Measurements from ENCODE around the genes SERPINE1 and ORAI2.

GRCh38 chr7:100884720-100885073, 4.8 kb downstream of the UFSP1 start:
- PRO-cap, result no peak

GRCh38 chr7:100901994-100902547, 6.4 kb upstream of the ACHE start:
- PRO-cap, result no peak

- PRO-cap, result no peak
These were observed 6.9 kb downstream of the MUC3A start for GRCh38 chr7:100955971-100956916.

DNA sequence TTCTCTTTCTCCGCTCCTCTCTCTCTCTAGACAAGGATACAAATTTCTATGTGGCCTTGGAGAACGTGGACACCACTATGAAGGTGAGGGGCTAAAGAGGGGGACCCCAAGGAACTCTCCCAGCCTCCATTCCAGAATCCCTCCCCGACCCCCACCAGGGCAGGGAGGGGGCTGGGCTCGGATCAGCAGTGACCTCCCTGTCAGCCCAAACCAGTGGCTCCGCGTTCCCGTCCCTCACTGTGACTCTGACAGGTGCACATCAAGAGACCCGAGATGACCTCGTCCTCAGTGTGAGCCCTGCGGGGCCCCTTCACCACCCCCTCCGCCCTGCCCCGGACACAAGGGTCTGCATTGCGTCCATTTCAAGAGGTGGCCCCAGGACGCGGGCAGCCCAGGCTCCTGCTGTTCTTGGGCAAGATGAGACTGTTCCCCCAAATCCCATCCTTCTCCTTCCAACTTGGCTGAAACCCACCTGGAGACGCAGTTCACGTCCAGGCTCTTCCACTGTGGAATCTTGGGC, 2.4 kb upstream of the MUC12 start:
- PRO-cap, result no peak

- PRO-cap, result no peak
These were observed 1.6 kb upstream of the MUC12 start for GRCh38 chr7:100967389-100968458.

- PRO-cap, result no peak
These were observed 1.3 kb upstream of the MUC17 start for GRCh38 chr7:101018465-101019101.

GRCh38 chr7:101095355-101095938, 10.2 kb downstream of the TRIM56 start:
- PRO-cap, result no peak

DNA sequence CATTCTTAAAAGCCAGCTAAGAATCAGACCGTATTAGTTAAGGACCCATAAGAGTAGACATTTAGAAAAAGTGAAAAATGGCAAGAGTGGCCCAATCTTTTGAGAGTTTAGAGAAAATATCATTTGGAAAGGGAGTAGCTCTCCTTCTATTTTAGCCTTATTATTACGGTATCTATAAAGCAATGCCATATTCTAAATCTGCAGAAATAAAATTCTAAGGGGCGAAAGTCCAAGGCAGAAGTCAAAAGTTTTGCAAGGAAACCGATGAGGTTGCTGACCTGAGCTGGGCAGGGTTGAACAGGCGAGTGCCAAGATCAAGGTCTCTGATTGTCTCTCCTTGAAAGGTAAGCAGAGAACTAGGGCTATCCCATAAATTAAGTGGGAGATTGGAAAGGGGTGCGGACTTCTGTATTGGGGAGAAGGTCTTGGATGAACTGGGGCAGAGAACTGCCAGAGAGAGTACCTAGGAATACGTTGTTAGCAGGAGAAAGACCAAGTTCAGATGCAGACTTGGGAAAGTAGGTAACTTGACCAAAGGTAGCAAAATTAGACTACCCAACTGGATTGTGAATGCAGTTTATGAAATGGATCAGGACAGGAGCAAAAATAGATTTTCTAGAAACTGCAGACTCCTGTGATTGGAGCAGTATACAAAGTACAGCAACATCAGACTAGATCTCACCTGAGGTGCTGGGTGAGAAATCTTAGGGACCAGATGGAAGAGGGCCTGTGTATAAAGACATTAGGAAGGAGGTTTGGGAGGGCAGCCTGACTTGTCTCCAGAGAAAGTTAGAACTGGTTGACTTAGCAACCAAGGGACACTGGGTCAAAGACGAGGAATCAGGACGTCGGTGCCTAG, 11.9 kb downstream of the TRIM56 start:
- PRO-cap, result no peak

DNA sequence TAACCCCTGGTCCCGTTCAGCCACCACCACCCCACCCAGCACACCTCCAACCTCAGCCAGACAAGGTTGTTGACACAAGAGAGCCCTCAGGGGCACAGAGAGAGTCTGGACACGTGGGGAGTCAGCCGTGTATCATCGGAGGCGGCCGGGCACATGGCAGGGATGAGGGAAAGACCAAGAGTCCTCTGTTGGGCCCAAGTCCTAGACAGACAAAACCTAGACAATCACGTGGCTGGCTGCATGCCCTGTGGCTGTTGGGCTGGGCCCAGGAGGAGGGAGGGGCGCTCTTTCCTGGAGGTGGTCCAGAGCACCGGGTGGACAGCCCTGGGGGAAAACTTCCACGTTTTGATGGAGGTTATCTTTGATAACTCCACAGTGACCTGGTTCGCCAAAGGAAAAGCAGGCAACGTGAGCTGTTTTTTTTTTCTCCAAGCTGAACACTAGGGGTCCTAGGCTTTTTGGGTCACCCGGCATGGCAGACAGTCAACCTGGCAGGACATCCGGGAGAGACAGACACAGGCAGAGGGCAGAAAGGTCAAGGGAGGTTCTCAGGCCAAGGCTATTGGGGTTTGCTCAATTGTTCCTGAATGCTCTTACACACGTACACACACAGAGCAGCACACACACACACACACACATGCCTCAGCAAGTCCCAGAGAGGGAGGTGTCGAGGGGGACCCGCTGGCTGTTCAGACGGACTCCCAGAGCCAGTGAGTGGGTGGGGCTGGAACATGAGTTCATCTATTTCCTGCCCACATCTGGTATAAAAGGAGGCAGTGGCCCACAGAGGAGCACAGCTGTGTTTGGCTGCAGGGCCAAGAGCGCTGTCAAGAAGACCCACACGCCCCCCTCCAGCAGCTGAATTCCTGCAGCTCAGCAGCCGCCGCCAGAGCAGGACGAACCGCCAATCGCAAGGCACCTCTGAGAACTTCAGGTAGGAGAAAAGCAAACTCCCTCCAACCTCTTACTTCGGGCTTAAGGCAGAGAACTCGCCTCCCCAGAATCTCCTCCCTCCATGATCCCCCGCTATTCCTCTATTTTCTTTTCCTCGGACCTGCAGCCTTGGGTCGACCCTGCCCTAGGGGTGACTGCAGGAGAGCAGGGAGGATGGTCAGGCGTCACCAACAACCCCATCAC, at the start of gene SERPINE1:
TSS of gene SERPINE1 (plus strand) at position 794 of the 1,137 bp plus-strand sequence.
- PRO-cap, result unidirectional peak, minus-strand start at position 175 of the sequence; bidirectional peak, plus-strand start at position 794 of the sequence, minus-strand start at position 666 of the sequence

- PRO-cap, result no peak
These were observed 1.8 kb downstream of the VGF start for GRCh38 chr7:101163542-101164016.

- PRO-cap, result no peak
These were observed 2.6 kb downstream of the PLOD3 start for GRCh38 chr7:101214770-101215172.

GRCh38 chr7:101349104-101349690, 13.5 kb upstream of the COL26A1 start:
- PRO-cap, result unidirectional peak, plus-strand start at chr7:101349486

DNA sequence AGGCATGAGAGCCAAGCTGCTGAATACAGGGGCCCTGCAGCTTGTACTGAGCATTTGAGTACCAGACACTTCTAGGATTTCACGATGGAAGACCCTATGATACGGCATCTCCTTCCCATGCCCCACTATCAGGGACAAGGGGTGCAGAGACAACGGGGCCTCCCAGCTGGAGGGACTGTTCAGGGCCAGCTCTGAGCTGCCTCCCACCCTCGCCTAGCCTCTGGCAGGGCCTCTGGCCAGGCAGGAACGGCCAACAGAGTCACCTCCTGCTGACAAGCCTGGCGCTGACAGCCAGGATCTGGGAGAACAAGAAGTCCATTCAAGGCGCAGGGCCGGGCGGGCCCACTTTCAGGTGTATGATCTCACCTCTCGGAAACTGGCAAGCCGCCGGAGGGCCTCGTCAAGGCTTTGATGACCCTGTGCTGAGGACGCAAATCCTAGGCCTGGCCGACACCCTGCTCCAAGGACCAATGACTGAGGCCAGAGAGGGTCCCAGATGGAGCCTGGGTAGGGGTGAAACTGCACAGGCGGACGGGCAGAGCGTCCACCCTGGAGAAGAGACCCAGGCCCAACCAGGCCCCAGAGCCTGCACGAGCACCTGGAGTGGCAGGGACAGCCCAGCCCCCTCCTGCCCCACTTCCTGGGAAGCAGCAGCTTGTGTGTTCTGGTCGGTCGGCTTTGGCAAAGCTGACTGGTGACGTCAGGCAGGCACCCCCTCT, 30.7 kb downstream of the MYL10 start:
- PRO-cap, result no peak

DNA sequence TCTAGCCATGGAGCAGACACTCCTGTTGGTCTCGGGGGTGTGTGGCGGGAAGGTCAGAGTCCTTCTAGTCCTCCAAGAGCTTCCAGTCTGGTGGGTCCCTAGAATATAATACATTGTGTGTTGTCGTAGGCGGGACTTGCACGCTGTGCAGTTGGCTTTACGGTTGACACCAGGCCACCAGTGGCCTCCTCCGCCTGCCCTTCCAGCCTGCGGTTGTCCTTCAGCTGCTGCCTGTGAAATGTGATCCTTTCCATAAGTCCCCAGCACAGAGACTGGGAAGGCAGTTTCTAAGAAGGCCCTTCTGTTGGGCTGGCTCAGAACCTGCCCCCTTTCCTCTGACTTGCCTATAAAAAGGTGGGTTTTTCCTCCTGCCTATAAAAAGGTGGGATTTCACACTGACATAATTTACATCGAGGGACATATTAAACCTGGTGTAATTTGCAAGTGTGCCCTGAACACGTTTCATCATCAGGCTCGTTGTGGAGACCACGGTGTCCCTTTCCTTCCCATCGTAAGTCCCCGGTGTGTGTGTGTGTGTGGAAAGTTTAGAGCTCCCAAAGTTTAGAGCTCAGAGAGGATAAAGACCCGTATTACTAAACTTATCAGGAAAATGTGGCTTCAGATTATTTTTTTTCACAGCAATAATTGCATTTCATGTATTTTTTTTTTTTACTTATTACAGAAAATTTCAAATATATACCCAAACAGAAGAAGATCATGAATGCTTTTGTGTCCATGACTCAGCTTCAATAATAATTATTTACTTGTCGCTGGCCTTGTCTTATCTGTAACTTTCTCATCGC, 45.0 kb downstream of the CUX1 start:
- PRO-cap, result no peak

- PRO-cap, result no peak
These were observed 51.3 kb downstream of the CUX1 start for GRCh38 chr7:101868511-101869303.

GRCh38 chr7:102125107-102125863, 161.4 kb upstream of the SH2B2 start:
- PRO-cap, result no peak

- PRO-cap, result bidirectional peak, plus-strand start at chr7:102433619, minus-strand start at chr7:102433380
These were observed at the start of gene ORAI2 for GRCh38 chr7:102433275-102434571. TSS of gene ORAI2 (plus strand) at chr7:102433575.

GRCh38 chr7:102527861-102528286, 10.3 kb upstream of the RASA4B start:
- PRO-cap, result no peak

DNA sequence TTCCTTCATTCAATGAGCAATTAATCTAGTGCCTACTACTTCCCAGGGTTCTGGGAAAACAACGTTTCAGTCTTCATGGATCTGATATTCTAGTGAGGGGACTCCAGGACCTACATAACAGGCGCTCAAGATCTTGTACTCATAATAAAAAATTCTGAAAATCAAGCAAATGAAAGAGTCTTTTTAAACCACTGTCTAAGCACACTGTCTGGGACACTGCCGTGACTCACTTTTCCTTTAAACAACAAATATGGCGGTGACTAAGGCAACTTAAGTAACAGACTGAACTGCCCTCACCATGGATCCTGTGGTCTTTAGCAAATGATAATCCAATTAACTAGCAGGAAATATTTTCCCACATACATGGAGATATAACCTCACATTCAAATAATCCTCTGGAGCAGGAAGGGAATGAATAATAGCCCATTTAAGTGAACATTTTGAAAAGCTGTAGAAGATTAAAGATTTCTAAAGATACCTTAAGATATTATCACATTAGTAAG, 40.4 kb upstream of the LRRC17 start:
- PRO-cap, result unidirectional peak, minus-strand start at position 146 of the sequence

- PRO-cap, result no peak
These were observed 17.0 kb downstream of the NAPEPLD start for GRCh38 chr7:103131979-103132202.

All from osteocyte (in vitro differentiated cells).